Placental pericyte (primary cell): ENCODE data around the genes HSPB6 and APLP1.

DNA sequence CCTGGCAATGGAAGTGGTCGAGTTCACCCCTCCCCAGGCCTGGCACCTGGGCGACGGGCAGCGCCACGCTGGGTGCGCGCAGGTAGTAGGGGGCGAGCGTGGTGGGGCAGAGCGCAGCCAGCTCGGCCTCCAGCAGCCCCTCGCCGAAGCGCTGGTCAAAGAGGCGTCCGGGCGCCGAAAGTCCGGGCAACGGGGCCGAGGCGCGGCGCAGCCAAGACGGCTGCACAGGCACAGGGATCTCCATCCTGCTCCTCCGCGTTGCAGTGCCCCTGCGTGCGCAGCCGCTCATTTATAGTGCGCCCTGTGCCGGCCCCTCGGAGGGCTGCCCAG is at the start of gene HSPB6:
TSS of gene HSPB6 (minus strand) at position 265 of the 330 bp plus-strand sequence.
- CAGE, long polyA plus RNA: no peak

GRCh38 chr19:35772049-35772593 is 3.2 kb upstream of the ARHGAP33 start:
- CAGE, long polyA plus RNA: no peak

- CAGE, long polyA plus RNA: no peak
These were observed at the start of gene APLP1 for GRCh38 chr19:35867985-35869085. Gene APLP1 (plus strand): TSS chr19:35868574.

GRCh38 chr19:35900291-35900965 is 1.9 kb upstream of the HCST start:
- CAGE, long polyA plus RNA: no peak

- CAGE, long polyA plus RNA: no peak
These were observed 527 bp upstream of the ALKBH6 start for GRCh38 chr19:36014329-36015151.

GRCh38 chr19:36115924-36116462 is 725 bp downstream of the TBCB start:
- CAGE, long polyA plus RNA: no peak

DNA sequence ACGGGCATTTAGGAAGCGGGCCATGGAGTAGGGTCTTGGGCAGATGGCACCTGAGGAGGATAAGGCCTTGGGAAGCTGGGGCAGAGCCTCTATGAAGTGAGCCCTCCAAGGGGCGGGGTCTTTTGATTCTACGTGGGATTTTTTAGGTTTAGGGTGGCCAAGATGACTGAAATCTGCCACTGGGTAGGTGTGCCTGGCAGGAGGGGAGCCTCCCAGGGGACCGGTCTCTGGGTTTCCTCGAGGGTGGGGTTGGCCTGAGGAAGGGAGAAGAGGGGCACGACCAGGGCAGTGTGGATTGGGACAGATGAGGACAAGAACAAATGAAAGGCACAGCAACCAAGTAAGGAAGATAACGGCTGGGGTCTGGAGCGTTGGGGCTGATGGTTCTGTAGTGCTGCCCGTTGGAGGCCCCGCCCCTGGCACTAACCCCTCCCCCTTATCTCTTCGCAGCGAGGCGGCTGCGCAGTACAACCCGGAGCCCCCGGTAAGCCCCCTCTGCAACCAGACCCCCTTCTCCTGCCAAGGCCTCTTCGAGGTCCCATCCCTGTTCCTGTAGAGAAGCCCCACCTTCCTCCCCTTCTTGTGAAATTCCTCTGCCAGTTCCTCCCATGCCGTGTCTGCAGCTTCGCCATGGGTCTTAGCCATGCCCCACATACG is 2.1 kb downstream of the CAPNS1 start:
- CAGE, long polyA plus RNA: no peak

GRCh38 chr19:36152002-36152338 is 277 bp downstream of the COX7A1 start:
- CAGE, long polyA plus RNA: no peak

- CAGE, long polyA plus RNA: no peak
These were observed 6.2 kb upstream of the COX7A1 start for GRCh38 chr19:36158309-36158921.

DNA sequence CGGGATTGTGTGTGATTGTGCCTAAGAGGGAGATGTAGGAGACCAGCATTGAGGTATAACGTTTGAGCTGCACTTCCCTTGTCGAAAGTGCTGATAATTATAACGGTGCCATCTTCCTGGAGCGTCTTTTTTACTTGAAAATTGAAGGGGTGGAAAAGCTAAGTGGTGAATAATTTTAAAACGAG is 407 bp downstream of the ZNF146 start:
- CAGE, long polyA plus RNA: no peak

DNA sequence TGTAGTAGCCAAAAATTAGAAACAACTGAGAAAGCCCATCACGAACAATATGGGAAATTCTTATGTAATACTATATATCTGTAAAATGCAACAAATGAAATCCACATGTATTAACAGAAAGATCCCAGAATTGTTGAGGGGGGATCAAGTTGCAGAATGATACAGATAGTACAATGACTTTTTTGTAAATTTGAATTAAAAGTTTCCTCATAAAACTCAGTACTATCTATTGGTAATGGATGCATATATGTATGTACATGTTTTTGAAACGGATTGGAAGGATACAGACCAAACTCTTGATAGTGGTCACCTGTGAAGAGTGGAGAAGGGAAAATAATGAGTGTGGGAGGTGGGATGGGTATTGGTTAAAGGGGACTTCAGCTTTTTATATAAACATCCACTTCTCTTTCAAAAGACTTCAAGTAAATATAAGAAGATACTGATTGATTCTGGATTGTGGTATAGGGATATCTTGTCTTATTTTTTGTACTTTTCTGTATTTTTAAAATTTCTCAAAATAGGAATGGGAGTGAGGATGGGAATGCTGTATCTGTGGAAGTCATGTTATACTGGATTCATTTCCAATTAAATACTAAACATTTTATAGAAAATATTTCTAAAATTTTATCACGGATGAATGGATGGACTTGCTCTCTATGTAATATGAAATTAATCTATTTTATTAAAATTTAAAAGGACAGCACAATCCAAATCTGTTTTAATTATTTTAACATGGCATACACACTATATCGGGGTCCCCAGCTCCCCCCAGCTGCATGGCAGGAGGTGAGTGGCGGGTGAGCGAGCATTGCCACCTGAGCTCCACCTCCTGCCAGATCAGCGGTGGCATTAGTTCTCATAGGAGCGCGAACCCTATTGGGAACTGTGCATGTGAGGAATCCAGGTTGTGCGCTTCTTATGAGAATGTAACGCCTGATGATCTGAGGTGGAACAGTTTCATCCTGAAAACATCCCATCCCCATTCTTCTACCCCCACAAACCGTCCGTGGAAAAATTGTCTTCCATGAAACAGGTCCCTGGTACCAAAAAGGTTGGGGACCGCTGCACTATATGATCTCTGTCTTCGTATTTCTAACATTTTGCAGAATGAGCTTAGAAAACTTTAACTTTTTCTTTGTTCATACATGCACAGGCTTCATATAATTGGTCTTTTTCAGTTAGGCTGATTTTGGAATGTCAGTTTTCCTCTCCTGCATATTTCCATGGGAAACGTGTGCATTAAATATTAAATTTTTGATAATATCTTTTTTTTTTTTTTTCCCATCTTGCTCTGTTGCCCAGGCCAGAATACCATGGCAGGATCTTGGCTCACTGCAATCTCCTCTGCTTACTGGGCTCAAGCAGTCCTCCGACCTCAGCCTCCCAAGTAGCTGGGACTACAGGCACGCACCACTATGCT is 23.7 kb downstream of the ZNF146 start:
- CAGE, long polyA plus RNA: no peak

GRCh38 chr19:37313175-37313616 is 21.3 kb upstream of the ZNF875 start:
- CAGE, long polyA plus RNA: no peak

GRCh38 chr19:37362624-37363329 is 8.1 kb upstream of the ZNF527 start:
- CAGE, long polyA plus RNA: no peak

- CAGE, long polyA plus RNA: no peak
These were observed 678 bp downstream of the ZNF793 start for GRCh38 chr19:37507362-37507871.

DNA sequence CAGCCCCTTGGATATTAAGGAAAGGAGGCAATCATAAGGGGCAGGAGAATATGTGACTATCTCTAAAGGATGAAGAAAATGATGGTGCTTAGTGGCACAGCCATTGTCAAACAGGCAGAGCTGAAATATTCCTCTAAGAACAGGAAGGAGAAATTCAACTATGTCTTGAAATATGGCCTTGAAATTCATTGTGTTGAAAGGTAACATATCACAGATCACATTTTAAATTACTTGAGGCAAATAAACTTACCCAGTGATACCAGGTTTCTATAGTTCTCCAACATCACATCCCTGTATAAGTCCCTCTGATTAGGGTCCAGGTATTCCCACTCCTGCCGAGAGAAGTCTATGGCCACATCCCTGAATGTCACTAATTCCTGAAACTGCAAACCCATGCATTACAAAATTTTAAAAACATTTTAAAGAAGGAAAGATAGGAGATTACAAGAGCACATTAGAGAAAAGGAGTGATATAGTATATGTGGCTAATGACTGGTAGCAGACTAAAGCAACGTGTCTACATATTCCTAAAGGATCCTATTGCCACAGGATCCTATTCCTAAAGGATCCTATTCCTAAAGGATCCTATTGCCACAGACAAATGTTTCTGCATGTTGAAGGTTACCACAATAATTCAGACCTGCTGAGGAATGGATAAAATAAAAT is 7.9 kb downstream of the ZNF573 start:
- CAGE, long polyA plus RNA: no peak

GRCh38 chr19:38004474-38004879 is 97.5 kb downstream of the SIPA1L3 start:
- CAGE, long polyA plus RNA: no peak

DNA sequence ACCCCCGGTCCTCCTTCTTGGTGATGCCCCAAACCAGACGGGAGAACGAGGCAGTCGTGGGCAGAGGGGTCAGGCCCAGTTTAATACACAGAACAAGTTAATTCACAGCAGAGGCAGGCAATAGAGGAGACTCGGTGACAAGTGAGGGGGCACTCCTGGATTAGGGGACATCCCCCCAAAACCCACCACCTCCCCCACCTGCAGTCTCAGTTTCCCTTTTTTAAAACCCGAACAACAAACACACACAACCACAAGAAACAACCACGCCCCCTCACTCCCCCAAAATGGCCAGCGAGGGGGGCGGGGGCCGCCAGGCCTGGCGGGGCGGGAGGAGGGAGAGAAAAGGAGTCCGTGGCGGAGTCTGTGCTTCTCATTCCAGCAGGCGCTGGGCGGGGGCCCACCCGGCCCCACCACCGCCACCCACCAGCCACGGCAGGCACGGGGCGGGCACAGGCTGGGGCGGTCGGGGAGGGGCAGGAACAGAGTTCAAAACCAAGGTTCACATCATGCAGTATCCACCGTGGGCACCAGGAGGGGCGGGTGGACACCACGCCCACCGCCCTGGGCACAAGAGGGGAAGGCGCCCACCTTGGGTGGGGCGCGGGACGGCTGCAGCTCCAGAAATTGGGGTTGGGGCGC is 13.0 kb downstream of the DPF1 start:
- CAGE, long polyA plus RNA: no peak

DNA sequence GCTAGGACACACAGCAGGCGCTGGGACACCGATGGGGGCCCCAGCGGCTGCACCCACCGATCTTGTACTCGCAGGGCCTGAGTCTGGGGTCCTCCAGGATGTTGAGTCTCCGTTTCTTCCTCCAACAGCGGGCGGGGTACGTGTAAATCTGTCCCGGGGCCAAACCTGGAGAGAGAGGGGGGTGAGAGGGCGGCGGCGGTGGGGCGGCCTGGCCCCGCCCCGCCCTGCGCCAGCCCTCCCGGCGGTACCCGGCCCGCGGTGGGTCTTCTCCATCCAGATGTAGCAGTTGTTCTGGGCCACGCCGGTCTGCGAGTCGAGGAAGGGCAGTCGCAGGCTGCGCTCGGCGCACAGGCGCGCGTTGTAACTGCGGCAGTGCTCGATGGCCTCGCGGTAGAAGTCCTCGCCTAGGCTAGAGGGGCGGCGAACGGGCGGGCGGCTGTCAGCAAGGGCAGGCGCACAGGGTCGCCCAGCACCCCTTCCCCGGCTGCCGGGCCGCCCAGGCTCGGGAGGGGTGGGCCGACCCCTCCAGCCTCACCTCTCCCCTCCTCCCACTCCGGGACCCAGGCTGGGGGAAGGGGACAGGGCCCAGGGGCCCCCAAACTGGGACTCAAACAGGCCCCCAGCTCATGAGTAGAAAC is 1.6 kb downstream of the DPF1 start:
- CAGE, long polyA plus RNA: no peak

DNA sequence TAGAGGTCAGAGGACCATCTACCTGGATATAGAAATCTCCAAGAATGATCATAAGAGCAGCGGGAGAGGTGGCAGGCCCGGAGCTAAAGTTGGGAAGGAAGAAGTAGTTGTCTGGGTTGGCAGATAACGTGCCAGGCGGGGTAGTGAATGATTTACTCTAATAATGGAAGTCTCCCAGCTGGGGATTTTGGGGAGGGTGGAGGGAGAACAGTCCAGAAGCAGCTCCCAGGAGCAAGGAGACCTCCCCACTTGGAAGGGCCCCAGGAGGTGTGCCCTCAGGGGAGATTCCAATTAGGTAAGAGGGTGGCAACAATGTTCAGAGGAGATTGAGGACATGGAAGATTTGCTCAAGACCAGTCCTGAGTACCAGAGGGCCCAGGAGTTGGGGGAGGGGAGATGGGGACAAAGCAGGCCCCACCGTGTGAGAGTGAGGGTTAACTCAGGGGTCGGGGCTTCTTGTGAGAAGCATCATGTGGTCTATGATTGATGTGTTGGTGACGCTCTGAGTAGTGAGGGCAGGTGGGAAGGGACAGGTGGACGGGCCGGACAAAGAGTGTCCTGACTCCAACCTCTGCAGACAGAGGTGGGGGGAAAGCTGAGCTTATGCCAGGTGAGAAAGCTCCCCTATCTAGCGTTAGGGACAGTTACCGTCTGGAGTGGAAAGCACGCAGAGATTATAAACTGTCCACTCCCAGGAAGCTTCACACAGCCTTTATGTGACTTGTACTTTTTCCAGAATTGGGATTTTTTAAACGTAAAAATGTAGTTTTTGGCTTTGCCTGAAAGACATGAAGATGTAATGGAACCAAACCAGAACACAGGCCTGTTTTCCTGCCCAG is 3.5 kb downstream of the SPINT2 start:
- CAGE, long polyA plus RNA: no peak

DNA sequence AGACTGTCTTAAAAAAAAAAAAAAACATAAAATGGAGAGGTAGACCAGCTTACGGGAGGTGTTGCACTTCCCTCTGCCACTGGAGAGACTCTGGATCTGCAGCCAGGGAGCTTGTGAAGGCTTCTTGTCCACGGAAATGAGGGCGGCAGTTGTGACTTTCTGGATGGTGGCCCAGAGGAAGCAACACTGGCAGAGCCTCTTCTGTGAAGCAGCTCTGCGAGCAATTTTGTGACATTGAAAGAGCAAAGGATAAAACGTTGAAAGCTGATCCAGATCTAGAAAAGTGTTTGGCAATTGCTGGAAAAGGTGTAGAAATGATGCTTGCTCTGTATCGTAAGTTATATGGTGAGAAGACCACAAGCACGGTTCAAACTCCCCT is 10.4 kb downstream of the SPINT2 start:
- CAGE, long polyA plus RNA: no peak